Neural progenitor cell (in vitro differentiated cells): Measurements from ENCODE around the genes TGM6, TMC2, NOP56 and GNRH2.

DNA sequence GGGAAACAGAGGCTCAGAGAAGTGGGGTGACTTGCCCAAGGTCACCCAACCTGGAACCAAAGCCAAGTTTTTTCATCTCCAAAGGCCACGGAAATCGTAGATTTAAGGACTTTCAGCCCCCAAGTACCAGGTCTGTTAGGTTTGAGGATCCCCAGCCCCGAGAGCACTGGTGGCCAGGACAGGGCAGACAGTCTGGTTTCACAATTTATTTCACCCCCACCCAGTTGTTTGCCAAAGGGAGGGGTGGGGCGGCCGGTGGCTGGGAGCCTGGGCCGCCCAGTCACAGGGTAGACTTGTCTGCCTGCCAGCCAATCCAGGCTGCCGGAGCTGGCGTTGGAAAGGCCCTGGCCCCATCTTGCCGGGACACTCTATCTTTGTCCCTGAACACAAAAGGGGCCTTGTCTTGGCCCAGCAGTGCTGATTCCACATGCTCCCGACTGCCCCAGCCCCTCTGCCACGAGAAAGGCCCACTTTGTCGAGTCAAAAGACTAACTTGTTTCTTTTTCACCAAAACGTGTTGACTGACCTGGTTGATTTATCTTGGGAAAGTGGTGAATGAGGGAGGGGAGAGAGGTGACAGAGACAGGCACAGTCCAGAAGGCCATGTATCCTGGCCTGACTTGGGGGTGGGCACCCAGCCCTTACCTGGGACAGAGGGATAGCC lies 67.3 kb upstream of the SIRPA start:
- RAMPAGE, long total RNA, result no peak

- RAMPAGE, long total RNA, result no peak
These were observed 6.2 kb upstream of the SIRPA start for GRCh38 chr20:1888841-1889522.

DNA sequence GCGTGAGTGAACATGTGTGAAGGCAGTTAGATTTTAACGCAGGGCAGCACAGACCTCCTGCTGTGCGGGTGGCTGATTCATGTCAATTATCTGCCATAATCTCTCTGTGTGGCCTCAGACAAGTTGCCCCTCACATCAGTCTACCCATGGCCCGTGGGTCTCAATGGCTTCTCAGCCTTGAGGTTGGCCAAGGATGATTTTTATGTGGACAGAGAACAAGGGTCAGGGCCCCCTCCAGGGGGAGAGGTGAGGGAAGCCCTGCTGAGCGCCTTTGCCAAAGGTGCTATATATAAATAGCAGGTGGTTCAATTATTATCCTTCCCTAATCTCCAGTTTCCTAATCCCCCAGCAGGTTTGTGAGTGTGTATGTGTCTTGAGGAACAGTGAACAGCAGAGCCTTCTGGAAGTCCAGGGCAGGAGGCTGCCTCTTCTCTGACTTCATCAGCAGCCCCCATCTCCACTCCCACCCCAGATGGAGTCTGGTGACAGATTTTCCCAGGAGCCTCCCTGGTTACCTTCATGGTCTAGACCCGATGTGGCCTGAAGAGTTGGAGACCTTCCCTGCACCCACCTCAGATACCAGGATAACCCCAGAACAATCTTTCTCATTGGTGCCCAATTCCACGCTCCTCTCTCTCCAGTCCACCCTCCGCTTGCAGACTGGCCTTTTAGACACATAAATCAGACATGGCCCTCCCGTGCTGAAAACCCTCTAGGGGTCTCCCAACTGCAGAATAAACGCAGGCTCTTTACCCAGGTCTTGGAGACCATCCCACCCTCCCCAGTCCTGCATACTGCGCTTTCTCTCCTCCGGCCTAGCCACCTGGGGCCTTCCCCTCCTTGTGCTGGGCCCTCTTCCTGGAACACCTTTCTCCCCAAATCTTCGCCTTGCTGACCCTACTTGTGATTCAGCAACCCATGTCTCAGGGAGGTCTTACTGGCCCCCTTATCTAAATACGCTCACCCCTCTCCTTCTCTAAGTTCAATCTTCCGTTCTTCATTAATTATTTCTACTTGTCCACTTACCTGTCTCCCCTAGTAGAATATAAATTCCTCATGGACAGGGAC lies 2.9 kb upstream of the SIRPA start:
- RAMPAGE, long total RNA, result no peak

GRCh38 chr20:1934622-1935235 lies 39.5 kb downstream of the SIRPA start:
- RAMPAGE, long total RNA, result no peak

GRCh38 chr20:1943528-1944208 lies 48.5 kb downstream of the SIRPA start:
- RAMPAGE, long total RNA, result no peak

GRCh38 chr20:1944335-1945739 lies 49.0 kb downstream of the PDYN start:
- RAMPAGE, long total RNA, result no peak

DNA sequence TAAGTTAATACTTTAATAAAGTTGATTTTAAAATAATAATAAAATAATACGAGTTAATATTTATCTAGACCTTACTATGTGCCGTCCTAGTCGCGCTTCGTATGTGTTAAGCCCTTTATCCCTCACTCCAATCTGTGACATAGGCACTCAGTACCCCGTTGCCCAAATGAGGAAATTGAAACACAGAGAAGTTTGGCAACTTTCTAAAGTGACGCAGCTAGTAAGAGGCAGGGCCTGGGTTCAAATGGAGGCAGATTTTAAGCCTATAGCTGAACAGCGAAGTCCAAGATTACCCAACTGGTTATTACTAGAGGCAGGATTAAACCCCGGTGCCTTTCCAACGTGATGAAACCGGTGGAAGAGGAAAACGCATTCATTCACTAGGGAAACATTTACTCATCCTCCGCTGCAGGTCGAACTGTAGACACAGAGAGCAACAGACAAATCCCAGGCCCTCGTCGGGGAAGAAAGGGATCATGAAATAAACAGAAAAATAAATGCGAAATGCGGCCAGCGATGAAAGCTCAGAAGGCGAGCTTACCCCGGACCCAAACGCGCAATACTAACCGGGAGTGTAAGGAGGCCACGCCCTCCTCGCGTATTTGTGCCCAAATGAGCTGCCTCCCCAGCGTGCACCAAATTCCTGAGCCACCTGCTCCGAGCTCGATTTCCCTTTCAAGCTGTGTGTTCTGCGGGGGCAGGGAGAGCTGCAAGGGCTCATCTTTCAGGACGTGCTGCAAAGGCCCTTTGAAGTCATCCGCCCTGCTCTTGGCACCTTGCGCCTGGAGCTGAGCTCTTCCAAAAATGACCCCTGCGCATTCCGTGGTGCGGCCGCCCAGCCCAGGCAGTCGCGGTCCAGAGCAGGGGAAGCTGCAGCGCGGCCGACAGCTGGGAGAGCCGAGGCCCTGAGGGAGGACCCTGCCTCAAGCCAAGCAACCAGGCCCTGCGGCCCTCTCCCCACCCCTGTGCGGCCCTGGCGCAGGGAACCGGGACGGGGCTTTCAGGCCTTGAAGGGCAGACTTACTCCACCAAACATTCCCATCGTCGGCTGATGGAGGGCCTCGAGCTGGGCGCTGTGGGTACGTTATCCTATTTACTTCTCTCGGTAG lies 46.9 kb downstream of the PDYN start:
- RAMPAGE, long total RNA, result no peak

- RAMPAGE, long total RNA, result no peak
These were observed 43.3 kb downstream of the STK35 start for GRCh38 chr20:2144842-2145392.

GRCh38 chr20:2145969-2147076 lies 44.7 kb downstream of the STK35 start:
- RAMPAGE, long total RNA, result no peak

DNA sequence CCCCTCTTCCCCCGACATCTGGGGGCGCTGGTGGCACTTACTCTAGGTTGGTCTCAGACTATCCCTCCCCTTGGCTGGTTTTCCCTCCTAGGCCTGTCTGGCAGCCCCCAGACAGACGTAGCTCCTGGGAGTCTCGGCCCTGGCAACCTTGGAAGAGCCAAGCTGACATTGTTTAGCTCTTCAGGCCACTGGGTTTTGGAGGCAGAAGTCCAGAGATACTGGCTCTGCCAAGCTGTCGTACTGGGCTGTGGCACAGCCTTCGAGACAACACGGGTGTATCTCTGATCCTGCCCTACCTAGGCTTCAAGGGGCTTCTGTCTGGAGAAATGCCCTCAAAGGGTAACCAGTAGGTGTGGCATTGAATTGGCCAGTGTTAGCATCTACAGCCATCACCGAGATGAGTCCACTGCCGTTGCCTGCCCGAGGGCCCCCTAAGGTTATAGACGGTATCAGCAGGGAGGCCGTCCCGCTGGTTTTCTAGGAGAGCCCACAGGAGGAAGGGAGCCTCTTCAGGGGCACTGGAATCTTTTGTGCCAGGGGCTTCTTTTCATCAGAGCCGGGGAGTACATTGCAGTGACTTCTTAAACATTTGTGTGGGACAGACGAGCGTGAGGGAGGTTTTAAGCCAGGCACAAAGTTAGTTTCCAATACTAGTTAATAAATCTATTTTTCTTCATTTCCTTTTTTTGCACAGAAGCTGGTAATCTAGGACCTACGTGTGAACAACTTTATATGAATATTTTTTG lies 46.2 kb downstream of the STK35 start:
- RAMPAGE, long total RNA, result no peak

DNA sequence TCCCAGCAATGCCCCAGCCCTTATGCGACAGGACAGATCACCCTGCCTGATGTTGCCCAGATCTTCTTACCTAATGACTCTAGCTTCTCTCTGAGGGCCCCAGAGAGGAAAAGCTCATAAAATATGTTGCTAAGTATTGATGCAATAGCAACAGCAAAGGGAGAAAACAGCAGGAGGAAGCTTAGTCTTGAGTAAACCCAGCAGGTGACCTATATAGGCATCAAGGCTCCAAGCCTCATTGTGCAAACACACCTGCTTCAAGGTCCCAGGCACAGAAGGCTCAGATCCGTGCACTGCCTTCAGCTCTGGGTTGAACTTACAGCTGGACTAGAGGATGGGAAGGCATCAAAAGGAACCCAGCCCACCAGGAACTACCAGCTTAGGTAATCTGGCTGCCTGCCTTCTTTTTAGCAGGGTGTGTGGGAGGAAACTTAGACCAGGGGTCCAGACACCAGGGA lies 34.3 kb downstream of the TGM3 start:
- RAMPAGE, long total RNA, result no peak

DNA sequence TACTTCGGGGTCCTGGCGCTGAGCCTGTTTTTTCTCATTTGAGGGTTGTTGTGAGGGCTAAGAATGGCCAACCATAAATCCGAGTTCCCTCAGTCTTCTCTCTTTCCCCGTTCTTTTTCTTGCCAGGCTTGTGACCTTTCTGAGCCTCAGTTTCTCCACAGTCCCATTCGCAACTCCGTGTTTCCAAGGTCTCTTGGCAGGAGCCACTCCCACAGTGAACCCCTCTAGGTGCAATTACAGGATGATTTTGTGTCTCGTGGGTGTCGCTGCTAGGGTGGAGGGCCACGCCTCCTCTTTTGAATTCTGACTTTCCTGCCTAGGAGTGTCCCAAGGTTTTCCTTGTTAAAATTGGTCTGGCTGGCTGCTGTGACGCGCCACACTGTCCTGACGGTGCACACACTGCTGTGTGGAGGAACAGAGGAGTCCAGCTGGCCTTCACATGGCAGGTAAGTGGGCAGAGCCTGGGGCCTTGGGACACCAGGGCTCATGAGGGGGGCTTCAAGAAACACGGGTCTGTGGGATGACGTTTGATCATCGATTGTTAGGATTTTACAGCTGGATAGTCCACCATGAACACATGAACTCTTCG lies at the start of gene TGM6:
TGM6 (plus strand) TSS at position 372 of the 589 bp plus-strand sequence.
- RAMPAGE, long total RNA, result no peak

DNA sequence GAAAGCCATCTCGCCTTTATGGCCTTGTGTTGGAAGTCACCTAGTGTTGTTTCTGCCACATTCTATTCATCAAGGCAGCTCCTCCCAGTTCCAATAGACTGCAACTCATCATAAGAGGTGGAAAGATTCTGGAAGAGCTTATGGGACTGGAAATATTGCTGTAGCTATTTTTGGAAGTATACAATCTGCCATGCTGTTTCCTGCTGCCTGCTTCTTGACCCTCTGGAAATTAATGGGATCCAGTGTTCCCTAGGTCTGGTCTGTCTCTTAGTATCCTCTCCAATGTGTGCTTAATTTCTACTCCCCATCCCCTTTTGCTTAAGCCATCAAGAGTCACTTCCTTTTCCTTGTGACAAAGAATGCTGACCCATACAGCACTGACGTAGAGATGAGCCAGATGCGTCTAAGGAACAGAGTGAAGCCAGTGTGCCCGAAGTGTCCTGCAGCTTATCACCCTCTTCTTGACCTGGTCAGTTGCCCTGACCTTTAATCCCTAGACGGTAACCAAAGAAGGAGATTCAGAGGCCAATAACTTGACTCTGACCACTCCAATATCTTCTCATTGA lies 31.4 kb downstream of the SNRPB start:
- RAMPAGE, long total RNA, result no peak

- RAMPAGE, long total RNA, result no peak
These were observed 12.4 kb downstream of the SNRPB start for GRCh38 chr20:2458197-2458493.

DNA sequence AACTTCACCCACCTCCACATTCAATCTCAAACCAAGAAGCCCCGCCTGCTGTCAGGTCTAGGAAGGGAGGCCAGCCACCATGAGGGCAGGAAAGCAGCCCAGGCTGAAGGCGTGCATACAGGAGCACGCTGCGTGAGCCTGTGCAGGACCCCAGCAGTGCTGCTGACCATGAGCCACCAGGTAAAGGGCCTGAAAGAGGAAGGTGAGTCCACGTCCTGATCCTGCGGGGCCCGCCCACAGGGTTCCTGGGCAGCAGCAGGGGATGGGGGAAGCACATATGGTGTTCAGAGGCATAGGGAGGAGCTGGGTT lies at the start of gene TMC2:
TMC2 (plus strand) TSS at position 120 of the 310 bp plus-strand sequence.
- RAMPAGE, long total RNA, result no peak

- RAMPAGE, long total RNA, result no peak
These were observed at the start of gene NOP56 for GRCh38 chr20:2651635-2652757. Gene NOP56 (plus strand): TSS chr20:2652632.

- RAMPAGE, long total RNA, result no peak
These were observed 3.9 kb downstream of the NOP56 start for GRCh38 chr20:2656227-2656902.

DNA sequence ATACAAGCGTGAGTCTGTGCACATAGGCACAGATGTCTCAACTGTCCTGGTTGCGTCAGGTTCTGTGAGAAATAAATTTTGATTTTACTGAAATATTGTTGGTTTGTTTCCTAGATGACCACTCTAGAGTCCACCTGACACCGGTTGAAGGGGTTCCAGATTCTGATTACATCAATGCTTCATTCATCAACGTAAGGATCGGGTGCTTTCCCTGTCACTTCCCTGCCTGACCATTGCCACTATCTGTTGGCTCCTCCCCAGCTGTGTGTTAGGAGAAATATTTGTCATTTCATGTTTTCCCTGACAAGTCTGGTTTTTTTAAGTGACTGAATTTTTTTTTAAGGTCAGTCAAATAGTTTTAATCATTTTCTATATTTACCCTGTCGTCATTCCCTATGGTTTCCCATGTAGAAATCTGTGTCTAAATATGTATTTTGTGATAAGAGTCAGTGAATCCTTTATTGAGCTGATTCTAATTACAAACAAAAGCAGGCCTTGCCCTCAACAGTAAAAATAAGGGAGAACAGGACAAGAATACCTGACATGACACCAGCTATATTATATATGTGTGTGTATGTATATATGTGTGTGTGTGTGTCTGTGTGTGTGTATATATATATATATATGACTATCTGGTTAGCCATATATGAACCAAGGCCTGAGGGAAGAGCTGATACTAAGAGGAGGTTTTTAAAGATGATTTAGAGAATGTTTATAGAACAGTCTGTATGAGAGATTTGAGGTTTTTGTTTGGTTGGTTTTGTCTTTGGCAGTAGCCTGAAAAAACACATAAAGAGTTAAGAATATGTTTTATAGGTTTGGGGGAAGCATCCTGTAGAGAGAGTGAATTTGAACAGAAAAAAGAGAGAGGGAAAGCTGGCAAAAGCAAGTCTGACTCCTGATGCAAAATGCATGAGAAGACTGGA lies 35.9 kb upstream of the GNRH2 start:
- RAMPAGE, long total RNA, result no peak

DNA sequence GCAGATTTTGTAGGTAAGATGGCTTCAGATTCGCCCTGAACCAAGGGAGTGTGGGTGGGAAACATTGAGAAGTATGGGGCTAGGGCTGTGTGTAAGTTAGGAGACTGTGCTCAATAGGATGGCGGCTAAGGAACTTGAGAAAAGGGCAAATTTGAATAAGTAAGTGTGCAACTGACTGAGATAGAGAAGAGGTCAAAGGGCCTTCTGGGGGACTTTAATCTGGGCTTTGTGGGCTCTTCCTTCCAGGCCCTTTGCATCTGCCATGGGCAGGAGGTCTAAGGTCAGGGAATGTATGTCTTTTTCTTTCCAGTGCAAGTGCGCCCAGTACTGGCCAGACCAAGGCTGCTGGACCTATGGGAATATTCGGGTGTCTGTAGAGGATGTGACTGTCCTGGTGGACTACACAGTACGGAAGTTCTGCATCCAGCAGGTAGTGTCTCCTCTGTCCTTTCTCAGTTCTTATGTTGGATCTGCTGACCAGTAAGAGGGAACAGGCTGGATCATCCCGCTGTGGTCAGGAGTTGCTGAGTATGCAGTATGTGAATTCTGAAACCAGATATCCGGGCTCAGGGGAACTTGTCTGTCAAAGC lies 22.3 kb upstream of the GNRH2 start:
- RAMPAGE, long total RNA, result no peak

GRCh38 chr20:3043149-3044006 lies at the start of gene GNRH2:
Gene GNRH2 (plus strand): TSS chr20:3043622.
- RAMPAGE, long total RNA, result no peak